Hair follicle dermal papilla cell (primary cell): Measurements from ENCODE around the gene TMEM170A.

- CAGE, long polyA plus RNA = no peak
These were observed 501.6 kb upstream of the PSMD7 start for GRCh38 chr16:73795033-73795299.

DNA sequence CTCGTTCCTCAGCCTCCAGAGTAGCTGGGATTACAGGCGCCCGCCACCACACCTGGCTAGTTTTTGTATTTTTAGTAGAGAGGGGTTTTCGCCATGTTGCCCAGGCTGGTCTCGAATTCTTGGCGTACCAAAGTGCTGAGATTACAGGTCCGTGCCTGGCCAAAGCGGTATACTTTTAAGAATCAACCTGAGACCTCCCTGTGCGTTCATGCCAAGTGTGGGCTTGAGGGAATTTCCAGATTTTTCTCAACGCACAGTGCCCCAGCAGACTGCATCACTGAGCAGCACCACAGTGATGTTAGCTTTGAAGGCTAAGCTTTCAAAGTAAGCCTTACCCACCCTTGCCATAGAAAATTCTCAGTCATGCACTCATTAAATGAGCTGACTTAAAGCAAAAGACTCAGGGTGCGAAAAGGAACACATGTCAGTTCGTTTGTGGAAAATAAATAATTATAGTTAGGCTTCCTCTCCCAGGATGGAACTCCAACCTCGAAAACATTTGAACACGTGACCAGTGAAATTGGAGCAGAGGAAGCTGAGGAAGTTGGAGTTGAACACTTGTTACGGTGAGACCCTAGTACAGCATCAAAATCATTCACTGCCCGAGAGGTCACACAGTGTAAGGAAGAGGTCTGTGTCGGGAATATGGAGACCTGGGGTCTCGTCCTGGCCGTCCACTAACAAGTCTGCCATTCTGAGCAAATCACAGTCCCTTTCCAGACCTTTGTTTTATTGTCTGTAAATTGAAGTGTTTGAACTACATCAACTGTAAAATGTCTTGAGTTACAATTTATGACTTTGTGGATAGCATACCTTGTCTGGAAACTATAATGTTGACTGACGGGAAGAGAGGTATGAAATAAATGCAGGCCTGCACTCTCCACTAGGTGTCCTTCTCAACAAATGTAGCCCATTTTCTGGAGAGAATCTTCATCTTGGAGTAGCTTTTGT, 7.5 kb downstream of the PSMD7 start:
- CAGE, long polyA plus RNA = no peak

- CAGE, long polyA plus RNA = no peak
These were observed 22.3 kb downstream of the PSMD7 start for GRCh38 chr16:74318637-74319506.

GRCh38 chr16:74407005-74407739, 14.1 kb downstream of the CLEC18B start:
- CAGE, long polyA plus RNA = no peak

GRCh38 chr16:74503282-74503778, 82.1 kb upstream of the CLEC18B start:
- CAGE, long polyA plus RNA = no peak

- CAGE, long polyA plus RNA = no peak
These were observed 22.4 kb downstream of the RFWD3 start for GRCh38 chr16:74644260-74644701.

GRCh38 chr16:74746039-74746442, 28.6 kb downstream of the FA2H start:
- CAGE, long polyA plus RNA = no peak

DNA sequence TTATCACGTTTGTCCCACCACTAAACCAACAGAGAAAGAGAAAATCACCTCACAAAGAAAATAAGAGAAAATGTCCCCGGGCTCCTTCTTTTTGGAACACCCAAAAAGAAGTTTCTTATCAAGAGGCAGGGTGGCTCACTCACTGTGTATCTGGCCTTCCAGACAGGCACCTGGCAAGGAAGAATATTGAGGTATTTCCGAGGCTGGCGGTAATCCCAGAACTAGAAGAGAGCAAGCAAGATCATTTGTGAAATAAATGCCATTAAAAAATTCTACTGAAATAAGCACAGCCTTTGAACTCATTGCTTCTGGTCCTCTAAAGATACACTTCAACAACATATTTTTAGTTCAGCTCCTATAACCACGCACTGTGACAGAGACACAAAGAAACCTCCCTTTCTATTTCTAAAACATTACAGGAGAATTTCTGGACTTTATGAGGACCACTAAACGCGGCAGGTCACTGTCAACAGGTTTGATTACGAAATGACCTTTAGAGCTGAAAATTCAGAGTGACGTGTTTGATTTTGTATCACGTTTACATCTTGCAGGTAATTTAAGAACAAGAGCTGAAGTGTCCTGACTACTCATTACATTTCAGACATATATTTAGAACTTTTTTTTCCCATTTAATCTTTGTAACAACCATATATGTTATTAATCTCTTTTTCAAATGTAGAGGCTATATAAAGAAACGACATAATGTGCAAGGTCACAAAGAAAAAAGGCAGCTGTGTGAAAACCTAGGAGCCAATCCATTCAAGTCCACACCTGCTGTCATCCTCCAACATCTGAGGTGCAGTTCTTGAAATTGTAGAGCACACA, 60.9 kb downstream of the WDR59 start:
- CAGE, long polyA plus RNA = no peak

DNA sequence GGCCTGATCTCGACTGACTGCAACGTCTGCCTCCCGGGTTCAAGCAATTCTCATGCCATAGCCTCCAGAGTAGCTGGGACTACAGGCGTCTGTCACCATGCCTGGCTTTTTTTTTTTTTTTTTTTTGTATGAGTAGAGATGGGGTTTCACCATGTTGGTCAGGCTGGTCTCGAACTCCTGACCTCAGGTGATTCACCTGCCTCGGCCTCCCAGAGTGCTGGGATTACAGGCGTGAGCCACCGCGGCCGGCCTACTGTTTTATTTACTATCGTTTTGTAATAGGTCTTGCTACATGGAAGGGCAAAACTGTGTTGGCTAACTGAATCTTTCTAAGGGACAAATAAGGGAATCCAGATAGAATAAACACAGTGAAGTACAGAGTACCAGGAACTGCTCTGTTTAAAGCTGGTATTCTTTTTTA, 17.8 kb downstream of the ZNRF1 start:
- CAGE, long polyA plus RNA = no peak

GRCh38 chr16:75074793-75076217, 41.3 kb downstream of the LDHD start:
- CAGE, long polyA plus RNA = no peak

GRCh38 chr16:75098360-75098842, 18.2 kb downstream of the LDHD start:
- CAGE, long polyA plus RNA = no peak

DNA sequence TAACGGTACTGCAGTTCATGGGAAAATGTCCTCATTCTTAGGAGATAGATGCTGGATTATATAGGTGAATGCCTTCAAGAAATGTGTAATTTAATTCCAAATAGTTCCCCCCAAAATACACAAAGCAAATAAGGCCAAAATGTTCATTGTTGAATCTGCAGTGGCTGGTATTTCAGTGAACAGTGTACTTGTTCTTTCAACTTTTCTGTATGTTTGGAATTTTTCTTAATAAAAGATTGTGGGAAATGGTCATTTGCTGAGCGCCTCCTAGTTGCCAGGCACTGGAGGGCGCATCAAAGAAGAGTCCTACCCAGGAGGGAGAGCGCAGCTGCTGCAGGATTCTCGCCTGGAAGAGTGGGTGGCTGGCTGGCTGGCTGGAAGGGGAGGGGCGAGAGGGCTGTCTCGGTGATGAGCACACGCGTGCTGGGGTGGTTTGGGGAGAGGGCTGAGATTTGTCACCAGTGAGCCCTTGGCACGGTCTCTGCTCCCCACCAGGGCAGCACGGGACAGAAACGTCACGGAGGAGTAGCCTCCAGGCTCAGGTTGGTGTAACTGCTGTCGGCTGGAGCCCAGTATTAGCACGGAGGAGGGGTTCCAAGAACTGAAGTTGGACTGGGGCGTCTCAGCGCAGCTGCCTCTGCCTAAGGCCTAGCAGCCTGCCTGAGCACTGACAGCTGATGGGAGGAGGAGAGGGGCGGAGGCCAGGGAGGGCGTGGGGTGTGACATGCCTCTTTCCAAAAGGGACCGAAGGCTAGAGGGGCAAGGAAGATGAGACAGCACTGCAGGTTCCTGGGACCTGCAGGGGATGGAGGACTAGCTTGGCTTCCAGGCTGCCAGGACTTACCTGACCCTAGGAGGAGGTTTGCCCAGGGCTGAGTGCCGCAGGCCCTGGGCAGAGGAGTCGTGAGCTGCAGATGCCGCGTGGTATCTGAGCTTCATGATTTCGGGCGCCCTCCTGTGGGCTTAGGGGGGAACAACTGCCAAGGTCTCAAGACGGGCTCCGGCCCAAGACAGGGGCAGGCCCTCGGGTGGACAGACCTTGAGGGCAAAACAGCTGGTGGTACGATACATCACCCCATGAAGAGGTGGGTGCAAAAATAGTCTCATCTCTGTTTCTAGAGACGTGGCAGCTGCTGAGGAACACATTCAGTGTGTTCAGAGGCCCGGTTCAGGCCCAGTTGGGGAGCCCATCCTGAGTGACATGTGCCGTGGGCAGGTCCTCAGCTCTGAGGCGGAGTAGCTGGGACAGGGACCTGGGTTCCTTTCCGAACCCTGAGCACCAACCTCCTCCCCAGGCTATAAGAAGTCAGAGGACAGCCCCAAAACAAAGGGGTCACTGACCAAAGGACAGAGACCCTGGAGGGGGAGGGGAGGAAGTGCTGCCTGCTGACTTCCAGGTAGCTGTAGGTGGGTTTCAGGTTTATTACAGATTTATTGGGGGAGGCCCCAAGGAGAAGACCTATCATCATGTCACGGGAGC, 5.6 kb downstream of the LDHD start:
- CAGE, long polyA plus RNA = no peak

- CAGE, long polyA plus RNA = no peak
These were observed 3.6 kb downstream of the CTRB1 start for GRCh38 chr16:75222180-75222918.

- CAGE, long polyA plus RNA = no peak
These were observed 1.4 kb downstream of the BCAR1 start for GRCh38 chr16:75249794-75250582.

DNA sequence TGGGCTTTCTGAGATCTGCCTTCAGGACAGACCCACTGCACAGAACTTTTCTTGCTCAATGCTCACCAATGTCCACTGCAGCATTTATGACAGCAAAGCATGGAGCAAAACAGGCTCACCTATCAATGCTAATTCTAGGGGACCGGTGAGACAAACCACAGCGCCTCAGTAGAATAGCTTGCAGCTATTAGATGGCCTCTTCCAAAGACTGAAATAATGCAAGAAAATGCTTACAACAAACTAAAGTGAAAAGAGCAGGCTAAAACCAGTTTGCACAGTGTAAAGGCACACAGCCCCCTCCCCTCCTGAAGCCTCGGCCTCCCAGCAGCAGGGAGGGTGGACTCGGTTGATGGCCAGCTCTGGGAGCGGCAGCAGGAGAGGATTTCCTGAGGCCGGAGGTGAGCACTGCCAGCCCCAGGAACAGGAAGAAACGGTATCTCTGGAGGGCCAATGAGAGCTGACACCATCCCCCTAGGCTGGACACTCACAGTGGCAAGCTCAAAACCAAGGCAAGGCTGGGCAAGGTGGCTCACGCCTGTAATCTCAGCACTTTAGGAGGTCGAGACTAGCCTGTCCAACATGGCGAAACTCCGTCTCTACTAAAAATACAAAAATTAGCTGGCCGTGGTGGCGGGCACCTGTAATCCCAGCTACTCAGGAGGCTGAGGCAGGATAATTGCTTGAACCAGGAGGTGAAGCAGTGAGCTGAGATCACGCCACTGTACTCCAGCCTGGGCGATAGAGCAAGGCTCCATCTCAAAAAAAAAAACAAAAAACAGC, 3.7 kb upstream of the BCAR1 start:
- CAGE, long polyA plus RNA = no peak

DNA sequence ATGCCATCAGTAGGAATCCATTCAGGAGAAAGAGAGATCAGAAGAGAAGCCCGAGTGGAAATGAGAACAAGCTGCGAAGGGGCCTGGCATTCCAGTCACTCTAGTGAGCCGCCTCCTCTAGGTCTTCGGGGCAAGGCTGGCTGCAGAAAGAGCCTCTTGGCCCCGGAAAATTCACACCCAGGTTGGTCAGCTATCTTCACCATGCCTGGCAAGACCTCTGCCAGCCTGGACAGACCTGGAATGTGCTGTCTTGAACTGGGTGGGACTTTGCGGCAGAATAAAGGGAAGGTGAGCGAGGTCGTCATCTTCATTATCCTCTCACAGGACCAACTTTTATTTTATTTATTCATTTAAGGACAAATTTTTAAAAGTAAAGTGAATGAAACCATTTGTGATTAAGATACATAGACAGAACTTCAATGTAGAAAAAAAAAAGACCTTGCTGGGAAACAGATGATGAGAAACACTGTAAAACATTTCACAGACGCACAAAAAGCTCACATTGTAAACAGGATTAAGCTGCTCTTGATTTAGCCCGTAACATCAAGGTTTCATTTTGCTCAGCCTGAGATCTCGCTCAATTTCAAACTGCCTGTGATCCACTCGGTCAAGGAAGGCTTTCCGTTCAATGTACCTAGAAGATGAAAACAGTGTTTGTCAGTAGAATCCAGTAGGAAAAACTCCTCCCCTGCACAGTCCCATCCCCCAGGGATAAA, 42.1 kb upstream of the BCAR1 start:
- CAGE, long polyA plus RNA = no peak

DNA sequence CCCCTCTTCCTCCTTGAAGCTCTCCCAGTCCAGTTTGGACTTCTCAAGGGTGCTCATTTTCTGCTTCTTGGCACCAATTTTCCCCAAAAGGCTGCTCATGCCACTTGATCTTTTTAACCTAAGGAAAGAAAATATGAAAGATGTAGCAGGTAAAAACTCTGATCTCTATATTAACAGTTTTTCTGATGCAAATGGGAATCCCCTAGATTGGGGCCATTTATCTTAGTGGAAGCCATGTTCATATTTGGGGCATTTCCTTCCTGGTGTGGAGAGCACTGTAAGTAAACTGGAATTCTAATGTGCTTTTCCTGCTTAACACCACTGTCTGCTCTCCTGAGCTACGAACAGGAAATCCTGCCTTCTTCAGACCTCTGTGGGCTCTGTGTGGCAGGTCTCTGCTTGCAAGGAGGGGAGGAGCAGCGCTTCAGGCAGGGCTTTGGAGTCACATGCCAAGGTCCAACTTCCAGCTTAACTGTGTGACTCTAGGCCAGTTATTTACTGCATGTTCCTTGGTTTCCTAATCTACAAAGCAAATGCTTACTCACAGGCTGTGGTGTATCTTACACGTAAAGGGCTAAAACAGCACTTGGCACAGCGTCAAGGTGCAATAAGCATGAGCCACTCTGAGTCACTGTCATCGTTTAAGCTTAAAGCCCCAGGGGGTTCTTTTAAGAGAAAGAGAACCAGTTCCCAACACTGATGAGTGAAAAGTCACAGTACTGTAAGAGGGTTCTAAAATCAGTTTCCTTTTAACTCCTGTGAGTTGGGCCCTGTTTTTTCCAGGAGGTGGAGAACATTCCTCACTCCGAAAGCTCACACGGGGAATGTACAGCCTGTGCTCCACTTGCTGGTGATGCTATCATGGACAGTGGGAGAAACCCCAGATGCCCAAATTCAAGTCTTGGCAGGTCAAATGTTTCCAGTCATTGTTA, 53.9 kb upstream of the BCAR1 start:
- CAGE, long polyA plus RNA = no peak

DNA sequence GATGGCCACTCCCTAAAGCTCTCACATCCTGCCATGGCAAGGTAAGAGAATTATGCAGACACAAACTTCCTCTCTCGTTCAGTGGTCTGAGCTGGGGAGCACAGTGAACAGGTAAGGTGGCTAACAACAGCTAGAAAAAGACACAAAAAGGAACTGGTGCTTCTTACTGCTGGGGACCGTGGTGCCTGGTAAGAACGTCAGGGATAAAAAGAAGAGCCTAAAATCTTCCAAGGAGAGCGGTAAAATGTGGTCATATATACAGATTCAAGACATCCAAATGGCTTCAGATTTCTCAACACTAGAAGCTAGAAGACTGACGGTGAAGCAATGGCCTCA, 75.0 kb upstream of the BCAR1 start:
- CAGE, long polyA plus RNA = no peak

DNA sequence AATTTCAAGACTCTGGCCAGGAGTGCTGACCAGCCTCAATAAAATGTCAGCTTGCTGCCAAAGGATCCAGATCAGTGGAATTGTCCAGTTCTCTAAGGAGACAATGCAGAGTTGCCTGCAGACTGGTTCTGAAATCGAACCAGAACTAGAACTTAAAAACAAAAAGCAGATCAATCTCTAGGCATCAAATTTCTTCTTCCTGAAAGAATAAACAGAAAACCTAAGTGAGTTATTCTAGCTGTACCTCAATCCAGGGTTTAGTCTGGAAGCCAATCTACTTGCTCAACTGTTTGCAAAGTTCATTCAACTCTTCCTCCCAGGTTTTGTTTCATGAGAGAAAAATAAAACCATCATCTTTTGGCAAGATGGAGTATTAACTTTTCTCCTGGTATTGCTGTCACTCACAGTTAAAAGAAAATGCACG, 60.9 kb downstream of the CFDP1 start:
- CAGE, long polyA plus RNA = no peak

- CAGE, long polyA plus RNA = no peak
These were observed at the start of gene TMEM170A for GRCh38 chr16:75464095-75465224. Gene TMEM170A (minus strand): TSS chr16:75464689.